ENCODE data around the genes TMEM200A and CTAGE9.

GRCh38 chr6:128369997-128370426, 150.4 kb downstream of the PTPRK start:
- RRBS, result no CpG with 5 or more reads among the region's 2 CpGs

DNA sequence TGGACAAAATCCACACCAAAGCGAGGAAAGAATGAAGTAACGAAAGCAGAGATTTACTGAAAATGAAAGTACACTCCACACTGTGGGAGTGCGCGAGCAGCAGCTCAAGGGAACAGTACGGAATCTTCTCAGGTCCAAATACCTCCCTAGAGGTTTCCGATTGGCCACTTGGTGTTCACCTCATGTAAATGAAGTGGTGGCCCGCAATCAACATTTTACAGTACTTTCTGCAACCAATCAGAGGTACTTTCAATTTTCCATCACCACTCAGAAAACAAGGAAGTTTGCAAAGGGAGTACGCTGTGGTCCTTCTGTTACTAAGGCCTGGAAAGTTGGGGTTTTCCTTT, 122.4 kb downstream of the PTPRK start:
- RRBS, result no CpG with 5 or more reads among the region's 8 CpGs

GRCh38 chr6:128516522-128516951, 3.9 kb downstream of the PTPRK start:
- RRBS, result no CpG with 5 or more reads among the region's 2 CpGs

DNA sequence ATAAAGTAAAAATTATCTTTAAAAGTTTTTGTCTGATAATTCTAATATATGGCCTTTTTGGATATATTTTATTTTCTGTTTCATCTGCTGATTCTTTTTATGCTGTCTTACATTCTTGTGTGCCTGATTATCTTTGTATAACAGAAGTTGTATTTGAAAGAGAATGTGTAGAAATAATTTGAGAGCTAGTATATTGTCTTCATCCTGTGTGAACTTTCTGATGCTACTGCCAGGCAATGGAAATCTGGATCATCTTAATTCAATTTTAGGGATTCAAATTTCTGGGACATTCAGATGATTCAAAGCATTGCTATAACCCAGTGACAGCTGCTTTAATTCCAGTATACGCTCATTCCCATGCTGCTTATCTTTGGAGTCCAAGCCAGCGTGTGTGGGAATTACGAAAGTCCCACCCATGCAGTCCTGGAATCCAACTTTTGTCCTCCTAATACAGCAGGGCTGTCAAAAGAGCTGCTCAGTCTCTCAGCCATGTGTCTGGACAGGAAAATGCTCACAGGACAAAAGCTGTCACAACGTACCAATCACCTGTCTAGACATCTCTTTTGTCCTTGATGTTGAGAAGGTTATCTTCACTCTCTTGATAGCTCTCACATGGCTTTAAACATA, 219.7 kb downstream of the LAMA2 start:
- RRBS, result no CpG with 5 or more reads among the region's 4 CpGs

DNA sequence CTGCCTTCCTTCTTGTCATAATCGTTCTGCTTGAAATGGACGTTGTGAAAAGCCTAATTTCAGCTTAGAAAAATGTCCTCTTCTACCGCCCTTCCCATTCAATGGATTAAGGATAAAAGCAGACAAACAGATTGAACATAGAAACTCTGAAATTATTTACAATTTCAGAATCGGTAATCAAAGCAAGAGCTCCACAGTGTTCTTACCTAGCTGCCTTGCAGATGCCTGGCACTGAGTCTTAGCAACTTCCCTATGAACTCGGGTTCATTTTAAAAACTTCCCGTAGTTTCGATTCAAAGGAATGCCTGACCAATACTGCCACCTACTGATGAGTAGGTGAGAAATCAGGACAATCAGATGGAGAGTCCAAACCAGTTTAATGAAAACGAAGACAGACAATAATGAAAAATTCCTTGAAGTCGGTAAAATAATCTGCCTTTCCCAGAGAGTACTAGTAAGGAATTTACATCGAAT, 134.8 kb downstream of the ARHGAP18 start:
- RRBS, result no CpG with 5 or more reads among the region's 10 CpGs

GRCh38 chr6:129685526-129686064, 24.4 kb downstream of the ARHGAP18 start:
- RRBS, result no CpG with 5 or more reads among the region's 5 CpGs

- RRBS, result no CpG with 5 or more reads among the region's 5 CpGs
Observed at GRCh38 chr6:129749538-129750208, 39.7 kb upstream of the ARHGAP18 start.

DNA sequence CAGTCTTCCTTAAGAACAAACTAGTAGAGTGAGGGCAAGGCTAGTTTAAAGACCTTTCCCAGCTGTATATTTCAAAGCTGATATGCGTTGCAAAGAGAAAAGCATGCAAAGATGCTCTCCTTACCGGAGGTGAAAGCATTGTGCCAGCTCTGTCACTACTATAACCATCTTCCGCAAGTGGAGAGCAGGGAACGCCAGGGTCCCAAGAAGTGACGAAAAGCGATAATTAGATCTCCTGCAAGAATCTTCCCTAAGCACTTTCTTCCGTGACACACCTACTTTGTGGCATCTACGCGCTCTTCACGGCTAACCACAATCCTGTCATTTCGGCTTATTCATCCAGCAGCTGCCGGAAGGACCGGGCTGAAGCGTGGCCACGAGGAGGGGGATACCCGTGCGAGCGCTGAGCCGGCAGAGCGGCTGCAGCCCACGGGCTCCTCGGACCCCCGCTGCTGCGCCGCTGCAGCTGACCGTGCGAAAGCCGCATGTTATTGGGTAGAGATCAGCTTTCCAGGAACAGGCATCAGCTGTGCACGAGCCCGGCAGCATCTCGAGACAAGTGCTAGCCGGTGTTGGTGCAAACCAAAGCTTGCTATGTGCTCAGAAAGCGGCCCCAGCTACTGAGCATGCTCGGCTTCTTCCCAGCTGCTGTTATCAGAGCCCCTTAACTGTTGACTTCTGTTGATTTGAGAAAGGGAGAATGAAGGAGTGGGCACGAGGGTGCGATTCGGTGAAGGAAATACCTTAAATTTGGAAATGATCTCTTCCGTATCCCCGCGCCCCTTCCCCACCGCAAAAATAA, 57.2 kb upstream of the ARHGAP18 start:
- RRBS, result 1% methylated on average over 7 of the region's 41 CpGs

- RRBS, result no CpG with 5 or more reads among the region's 7 CpGs
Observed at GRCh38 chr6:129775083-129775482, 65.1 kb upstream of the ARHGAP18 start.

DNA sequence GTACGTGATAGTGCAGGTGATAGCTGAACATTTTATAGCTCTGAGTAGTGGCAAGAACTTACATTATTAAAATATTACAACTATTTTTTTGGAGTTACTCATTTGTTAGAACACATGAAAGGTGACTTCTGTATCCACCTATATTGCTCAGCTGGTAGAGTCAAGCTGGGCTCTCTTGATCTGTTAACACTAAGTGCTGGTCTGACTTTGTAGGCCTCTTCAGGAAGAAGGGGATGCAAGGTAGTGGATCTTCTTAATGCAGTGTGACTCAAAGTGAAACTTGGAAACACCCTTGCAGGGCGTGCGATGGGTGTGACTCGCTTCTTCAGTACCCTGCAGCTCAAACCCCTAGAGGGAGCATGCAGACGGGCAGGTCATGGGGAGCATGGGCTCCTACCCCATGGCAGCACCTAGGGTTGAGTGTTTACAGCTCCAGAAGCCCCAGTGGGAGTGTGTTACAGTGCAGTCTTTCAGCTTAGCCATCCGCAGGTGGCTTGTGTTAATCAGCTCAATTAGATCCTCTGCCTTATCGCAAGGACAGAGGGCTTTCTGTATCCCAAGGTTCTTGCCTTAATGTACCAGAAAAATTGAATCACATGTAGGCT, 734 bp upstream of the SAMD3 start:
- RRBS, result no CpG with 5 or more reads among the region's 7 CpGs

DNA sequence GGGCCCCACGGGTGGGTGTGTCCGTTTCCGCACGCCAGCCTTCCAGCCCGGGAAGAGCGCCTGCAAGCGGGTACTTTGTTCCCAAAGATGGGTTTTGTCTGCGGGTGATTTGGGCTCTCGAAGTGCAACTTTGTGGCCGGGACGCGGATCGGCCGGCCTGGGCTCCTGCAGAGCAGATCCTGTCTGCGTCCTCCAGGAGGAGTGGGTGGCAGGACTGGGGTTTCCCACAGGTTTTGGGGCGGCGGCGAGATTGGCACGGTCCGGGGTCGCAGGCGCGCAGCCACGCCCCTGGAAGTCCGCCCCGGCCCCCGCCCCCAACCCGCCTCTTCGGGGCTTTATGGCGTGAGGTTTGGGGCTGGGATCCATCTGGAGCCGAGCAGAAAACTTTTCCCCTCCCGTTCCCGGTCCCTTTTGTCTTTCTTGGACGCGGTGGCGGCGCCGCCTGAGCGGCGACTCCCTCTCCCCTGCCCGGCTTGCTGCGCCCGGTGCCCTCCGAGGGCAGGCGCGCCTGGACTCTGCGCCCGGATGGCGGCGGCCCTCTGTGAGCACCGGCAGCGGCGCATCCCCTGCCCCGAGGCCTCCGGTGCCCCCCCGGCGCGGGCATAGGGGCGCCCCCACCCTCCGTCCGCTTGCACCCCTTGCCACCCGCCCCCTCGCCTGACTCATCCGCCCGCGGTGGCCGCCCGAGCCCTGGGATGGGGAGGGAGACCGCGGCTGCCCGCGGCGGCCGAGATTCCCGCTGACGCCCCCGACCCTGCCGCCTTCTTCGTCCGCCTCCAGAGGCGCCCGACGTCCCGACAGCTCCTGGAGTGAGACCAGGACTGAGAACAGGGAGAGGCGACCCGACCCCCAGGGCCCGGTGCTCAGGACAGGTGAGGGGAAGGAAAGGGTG, at the start of gene TMEM200A:
Gene TMEM200A (plus strand): TSS at position 365 of the 892 bp plus-strand sequence.
- RRBS, result 64% methylated on average over 39 of the region's 87 CpGs

- RRBS, result no CpG with 5 or more reads among the region's 3 CpGs
Observed at GRCh38 chr6:130513507-130514378, 147.9 kb downstream of the TMEM200A start.

GRCh38 chr6:130852668-130853234, 25.5 kb downstream of the SMLR1 start:
- RRBS, result no CpG with 5 or more reads among the region's 5 CpGs

- RRBS, result no CpG with 5 or more reads among the region's 12 CpGs
Observed at GRCh38 chr6:131136142-131136568, 888 bp downstream of the AKAP7 start.

DNA sequence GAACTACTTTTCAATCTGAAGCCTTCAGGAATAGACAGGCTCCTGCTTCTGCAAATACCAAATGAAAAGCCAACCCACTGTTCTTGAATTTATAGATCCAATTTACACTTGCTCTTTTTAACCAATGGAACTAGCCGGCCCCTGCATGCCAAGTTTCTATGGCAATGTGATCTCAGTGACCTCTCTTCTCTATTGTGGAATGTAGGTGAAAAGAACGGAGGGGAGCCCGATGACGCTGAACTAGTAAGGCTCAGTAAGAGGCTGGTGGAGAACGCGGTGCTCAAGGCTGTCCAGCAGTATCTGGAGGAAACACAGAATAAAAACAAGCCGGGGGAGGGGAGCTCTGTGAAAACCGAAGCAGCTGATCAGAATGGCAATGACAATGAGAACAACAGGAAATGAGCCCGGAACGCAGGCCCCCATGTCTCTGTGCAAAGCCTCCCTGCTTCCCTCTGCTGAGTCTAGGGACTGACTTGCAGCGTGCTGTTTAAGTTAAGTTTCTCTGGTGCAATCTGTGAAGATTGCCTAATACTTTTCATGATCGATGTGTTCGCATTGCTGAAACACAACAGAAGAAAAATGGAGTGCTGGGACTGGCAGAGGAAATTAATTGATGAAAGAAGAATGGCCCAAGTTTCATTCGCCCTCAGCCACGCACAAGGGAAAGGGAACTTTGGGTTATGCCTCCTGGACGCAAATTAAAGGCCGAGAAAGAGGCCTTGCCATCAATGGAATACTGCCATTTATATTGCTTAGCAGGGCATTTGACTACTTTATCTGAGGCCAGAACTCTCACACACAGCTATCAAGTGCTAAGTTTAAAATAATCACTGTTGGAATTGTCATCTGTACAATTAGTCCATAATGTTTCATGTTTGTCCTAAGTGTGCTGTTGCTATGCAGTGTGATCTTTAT, 146.3 kb downstream of the AKAP7 start:
- RRBS, result 5% methylated on average over 3 of the region's 17 CpGs

GRCh38 chr6:131510041-131510685, 62.9 kb upstream of the ARG1 start:
- RRBS, result no CpG with 5 or more reads among the region's 5 CpGs

GRCh38 chr6:131710823-131711300, at the start of gene CTAGE9:
Gene CTAGE9 (minus strand): TSS chr6:131711017.
- RRBS, result no CpG with 5 or more reads among the region's 20 CpGs

GRCh38 chr6:131948495-131949566, 2.3 kb downstream of the CCN2 start:
- RRBS, result 88% methylated on average over 4 of the region's 18 CpGs

DNA sequence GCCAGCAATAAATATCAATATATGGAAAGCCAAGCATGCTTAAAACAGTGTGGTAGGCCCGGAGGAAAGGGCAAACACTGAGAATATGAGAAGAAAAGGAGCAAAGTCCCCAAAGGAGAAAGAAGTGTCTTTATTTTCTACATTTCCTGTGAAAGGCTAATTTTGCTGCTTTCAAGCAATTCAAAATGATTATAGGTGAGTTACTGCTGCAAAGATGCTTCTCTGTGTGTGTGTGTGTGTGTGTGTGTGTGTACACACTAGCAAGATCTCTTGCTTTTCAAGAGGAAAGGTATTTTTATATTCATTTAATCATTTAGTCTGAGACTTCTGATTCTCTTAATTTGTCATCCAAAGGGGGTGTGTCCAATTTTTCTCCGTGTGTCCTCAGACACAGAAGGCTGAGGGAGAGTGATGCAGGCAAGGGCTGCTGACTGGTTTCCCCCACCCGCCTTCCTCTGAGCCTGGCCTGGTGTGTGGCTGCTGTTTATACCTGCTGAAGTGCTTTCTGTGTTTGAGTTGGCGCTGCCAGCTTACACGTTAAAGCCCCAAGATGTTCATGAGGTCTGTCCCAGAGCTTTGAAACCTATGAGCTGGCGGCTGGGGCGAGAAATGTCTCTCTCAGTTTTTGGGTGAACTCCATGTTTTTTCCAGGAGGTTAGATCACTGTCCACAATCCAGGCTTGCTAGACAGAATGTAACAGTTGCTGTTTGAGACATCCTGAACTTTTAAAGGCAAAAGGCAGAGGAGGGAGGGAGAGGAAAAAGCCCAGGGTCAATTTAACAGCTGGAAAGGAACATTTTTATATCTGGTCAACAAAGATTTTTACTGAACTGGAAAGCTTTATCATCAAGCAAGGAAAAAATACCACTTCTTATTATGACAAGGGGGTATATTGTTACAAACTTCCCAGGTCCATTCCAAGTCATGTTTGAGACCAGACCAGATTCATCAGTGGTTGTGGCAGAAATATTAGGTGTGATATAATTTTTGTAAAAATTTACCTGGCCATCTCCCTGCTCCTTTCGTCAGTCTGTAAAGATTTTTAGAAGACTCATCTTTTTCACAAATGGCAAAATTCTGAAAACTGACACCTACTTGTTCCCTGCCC, 69.0 kb upstream of the CCN2 start:
- RRBS, result no CpG with 5 or more reads among the region's 8 CpGs

DNA sequence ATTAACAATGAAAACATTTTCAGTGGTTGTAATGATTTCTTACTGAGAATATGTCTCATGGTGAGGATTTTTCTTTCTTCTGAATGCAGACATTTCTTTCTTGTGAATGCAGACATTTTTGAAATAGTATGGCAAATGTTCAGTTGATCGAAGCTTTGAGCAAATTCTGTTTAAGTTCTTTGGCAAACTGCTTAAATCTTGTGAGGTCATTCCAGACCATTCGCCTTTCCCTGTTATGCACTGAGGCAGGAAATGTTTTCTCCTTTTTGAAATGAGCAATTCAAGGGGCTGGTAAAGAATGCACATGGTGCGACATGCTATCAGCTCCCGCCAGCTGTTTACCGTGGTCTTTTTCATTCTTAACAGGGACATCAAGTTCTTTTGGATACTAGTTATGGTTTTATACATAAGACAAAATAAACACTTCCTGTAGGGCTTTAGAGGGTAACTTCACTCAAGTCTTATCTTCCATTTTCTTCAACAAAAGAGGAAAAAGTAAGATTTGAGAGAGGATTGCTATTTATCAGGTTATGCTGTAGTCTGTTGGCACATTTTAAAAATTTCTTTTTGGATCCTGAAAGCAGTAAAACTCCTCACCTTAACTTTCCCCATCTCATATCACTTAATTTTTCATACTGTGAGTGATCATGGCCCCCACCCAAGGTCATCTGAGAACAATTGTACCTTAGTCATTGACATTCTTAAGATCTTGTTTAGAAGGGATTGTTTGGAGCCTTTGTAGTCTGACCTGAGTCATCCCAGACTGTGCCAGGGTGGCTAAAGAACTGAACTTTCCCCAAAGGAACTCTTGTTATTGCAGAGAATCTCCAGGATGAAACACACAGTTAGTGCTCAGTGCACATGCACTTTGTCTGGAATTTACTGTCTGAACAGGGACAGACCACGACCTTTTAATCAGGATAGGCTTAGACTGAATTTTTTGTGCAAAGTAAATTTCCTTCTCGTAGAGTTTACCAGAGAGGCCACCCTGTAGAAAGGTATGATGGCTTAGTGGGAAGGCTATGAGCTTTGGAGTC, 112.3 kb upstream of the CCN2 start:
- RRBS, result no CpG with 5 or more reads among the region's 7 CpGs

All from NB4 (cell line).